Brain (tissue), 1 donor: ENCODE measurements around the genes CGN, C2CD4D, C1orf68, LCE1E, LCE1D, LCE6A, SPRR1A and SPRR2A.

- RRBS = 2% methylated on average over 1 of the region's 9 CpGs
These were observed 304 bp upstream of the RFX5 start for GRCh38 chr1:151347437-151347675.

DNA sequence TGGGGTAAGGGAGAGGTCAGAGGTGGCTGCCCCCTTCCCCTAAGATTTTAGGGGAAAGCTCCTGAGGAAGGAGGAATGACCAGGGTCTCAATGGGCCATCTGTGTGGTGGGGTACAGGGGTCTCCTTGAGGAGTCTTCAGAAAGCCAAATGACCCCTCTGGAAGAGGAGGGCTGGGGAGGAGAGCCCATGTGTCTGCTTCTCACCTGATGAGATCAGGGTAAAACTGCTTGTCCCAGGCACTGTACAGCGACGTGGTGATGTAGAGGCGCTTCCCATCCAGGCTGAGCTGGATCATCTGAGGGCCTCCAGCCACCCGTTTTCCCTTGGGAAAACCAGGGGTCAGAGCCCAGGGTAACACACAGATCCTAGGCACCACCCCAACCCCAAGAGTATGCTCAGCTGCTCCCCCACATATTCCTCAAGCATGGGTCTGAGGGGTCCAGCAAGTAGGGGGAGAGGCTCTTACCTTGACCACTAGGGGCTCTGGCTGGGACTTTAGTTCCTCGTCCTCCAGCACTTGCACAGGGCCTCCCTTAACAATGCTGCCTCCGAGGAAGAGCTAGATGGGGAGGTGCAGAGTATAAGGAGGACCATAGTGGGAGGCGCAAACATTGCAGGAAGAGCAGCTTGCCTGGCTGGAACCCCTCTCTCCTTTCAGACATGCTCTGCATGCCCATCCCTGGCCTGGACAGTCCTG, 7.6 kb downstream of the SELENBP1 start:
- RRBS = no CpG with 5 or more reads among the region's 7 CpGs

DNA sequence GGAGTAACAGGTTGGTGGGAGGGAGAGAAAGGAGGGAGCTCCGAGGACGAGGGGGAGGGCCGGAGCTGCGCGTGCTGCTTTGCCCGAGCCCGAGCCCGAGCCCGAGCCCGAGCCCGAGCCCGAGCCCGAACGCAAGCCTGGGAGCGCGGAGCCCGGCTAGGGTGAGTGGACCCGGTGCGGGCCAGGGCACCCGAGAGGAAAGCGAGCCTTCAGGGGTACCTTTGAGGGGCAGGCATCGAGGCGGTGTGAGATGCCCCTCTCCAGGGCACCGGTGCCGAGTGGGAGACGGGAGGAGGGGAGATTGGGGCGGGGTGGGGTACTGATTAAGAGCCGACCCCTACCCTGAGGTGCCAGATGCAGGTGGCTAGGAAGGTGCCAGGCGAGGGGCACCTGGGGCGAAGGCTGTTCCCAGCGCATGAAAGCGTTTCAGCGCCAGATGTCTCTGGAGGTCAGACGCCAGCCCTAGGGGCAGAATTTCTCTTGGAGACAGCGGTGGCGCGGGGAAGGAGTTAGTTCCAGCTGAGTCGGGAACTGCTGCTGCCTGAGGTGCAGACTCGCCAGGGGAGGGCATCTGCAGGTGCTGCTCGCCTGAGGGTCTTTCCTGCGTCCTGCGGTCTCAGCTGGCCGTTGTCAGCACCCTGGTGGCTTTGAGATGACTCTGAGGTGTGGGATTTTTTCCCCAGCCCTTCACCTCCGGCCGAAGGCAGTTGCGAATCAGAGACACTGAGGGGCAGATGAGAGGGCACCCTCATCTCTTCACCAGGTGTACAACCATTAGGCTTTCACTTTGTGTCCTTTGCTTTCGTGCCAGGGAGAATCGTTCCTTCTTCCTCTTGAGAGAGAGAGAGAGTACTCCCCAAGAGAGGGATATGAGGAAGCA, at the start of gene CGN:
Gene CGN (plus strand): TSS at position 33 of the 880 bp plus-strand sequence.
- RRBS = under 1% methylated on average over 7 of the region's 48 CpGs

- RRBS = no CpG with 5 or more reads among the region's 12 CpGs
These were observed 29.5 kb downstream of the TUFT1 start for GRCh38 chr1:151569394-151570258.

- RRBS = no CpG with 5 or more reads among the region's 7 CpGs
These were observed 1.5 kb upstream of the CELF3 start for GRCh38 chr1:151717909-151718656.

GRCh38 chr1:151728020-151729065, 7.0 kb downstream of the RIIAD1 start:
- RRBS = no CpG with 5 or more reads among the region's 21 CpGs

GRCh38 chr1:151759650-151760305, 3.5 kb downstream of the MRPL9 start:
- RRBS = no CpG with 5 or more reads among the region's 4 CpGs

GRCh38 chr1:151767966-151768887, 4.9 kb upstream of the MRPL9 start:
- RRBS = no CpG with 5 or more reads among the region's 12 CpGs

GRCh38 chr1:151783632-151784229, 6.6 kb downstream of the TDRKH start:
- RRBS = no CpG with 5 or more reads among the region's 3 CpGs

GRCh38 chr1:151839468-151840461, at the start of gene C2CD4D:
TSS of gene C2CD4D (minus strand) at chr1:151839820.
- RRBS = 2% methylated on average over 22 of the region's 47 CpGs

DNA sequence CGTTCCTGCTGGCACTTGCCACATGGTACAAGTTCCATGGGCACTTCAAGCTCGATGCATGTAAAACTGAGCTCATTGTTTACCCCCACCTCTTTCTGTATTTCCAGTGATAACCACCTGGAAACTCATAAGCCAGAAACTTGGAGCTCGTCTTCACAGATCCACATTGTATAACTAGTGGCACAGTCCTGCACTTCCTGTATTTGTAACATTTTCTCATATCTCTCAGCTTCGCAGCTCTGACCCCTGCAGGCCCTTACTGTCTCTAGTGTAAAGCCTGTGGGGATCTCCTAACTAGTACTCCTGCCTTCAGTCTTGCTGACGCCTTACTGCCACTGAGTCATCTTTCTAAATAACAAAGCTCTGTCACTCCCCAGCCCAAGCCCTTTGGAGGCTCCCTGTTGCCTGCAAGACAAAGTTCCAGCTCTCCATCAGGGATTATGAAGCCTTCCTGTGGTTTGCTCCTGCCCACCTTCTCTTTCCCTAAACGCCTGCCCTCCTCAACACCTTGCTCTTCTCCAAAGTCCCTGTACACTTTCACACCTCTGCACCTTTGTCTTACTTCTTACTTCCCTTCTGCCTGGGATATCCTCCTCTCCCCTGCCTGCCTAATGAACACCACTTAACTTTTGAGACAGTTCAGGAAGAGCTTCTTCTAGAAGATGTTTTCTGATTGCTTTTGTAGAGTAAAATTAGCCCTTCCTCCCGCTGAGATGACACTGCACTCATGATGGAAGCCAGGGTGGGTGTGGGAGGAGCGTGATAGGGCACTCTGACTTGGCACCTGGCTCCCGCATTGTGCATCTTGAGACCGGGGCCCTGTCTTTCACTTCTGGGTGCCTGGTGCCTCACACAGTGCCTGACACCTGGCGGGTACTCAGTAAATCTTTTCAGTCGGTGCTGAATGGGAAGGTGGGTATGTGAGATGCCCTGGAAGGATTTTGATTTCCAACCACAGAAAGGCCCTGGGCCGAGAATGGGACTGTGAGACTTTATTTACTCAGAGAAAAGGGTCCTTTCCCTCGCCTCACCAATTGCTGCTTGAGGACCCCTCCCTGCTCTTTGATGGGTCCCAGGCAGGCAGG, 6.8 kb upstream of the C2CD4D start:
- RRBS = no CpG with 5 or more reads among the region's 14 CpGs

DNA sequence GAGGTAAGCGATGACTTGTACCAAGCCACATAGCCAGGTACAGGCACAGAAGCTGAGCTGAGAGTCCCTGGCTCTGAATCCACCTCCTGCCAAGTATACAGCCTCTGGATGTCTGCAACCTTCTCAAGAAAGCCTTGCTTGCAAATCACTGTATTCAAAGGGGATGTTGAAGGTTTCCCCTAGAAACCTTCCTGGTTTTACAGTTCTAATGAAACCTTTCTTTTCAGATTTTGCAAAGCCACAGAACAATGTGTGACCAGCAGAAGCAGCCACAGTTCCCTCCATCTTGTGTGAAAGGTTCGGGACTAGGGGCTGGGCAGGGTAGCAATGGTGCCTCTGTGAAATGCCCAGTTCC, at the start of gene C1orf68:
Gene C1orf68 (plus strand): TSS at position 249 of the 355 bp plus-strand sequence.
- RRBS = no CpG with 5 or more reads among the region's 2 CpGs

GRCh38 chr1:152786078-152786423, at the start of gene LCE1E:
TSS of gene LCE1E (plus strand) at chr1:152786257.
- RRBS = no CpG with 5 or more reads among the region's 2 CpGs

- RRBS = 60% methylated on average over 2 of the region's 6 CpGs
These were observed at the start of gene LCE1D for GRCh38 chr1:152796479-152796988. TSS of gene LCE1D (plus strand) at chr1:152796721.

DNA sequence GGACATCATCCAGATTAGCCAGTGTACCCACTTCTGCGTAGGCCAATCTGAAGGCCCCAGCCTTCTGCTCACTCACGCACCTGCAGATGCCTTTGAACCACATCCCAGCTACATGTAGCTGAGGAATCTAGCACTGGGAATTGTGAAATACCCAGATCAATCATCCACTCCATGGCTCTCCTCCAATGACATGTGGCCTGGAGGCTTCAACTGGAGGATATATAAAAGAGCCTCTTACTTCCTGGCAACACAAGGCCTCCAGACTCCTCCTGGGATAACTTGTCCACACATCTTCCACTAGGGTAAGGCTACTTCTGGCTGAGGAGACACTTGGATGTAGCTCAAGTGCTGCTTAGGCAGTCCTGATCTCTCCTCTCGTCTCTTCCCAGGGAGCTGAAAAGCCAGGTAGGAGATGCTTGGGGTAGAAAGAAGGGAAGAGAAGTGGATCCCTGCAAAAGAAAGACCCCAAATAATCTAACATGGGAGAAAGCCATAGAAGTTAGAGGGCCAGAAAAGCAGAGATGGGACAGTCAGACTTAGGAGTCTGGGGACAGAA, at the start of gene LCE6A:
Gene LCE6A (plus strand): TSS at position 250 of the 556 bp plus-strand sequence.
- RRBS = no CpG with 5 or more reads among the region's 3 CpGs

DNA sequence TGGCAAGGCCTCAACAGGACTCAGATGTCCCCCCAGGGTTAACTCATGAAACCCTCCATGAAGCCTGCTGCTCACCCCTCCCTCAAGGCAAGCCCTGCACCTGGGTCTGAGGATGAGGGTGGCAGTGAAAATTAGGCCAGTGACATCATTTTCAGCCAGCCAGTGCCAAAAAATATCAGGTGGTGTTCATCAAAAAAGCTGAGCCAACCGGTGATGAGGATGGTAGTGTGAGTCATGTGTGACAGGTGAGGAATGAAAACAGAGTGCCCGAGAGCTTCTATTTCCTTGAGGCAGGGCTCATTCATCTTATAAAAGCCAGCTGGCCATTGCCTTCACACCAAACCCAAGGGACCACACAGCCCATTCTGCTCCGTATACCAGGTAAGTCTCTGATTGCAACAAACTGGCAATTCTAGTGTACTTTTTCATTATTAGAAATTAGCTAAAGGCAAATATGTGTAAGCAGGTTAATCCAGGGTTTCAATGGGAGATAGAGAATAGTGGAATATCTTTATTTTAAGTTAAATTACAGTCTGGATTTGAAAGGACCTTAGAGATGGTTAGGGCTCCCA, at the start of gene SPRR1A:
Gene SPRR1A (plus strand): TSS at position 337 of the 572 bp plus-strand sequence.
- RRBS = no CpG with 5 or more reads among the region's 3 CpGs

GRCh38 chr1:153032417-153033141, 1.6 kb downstream of the SPRR1B start:
- RRBS = no CpG with 5 or more reads among the region's 5 CpGs

DNA sequence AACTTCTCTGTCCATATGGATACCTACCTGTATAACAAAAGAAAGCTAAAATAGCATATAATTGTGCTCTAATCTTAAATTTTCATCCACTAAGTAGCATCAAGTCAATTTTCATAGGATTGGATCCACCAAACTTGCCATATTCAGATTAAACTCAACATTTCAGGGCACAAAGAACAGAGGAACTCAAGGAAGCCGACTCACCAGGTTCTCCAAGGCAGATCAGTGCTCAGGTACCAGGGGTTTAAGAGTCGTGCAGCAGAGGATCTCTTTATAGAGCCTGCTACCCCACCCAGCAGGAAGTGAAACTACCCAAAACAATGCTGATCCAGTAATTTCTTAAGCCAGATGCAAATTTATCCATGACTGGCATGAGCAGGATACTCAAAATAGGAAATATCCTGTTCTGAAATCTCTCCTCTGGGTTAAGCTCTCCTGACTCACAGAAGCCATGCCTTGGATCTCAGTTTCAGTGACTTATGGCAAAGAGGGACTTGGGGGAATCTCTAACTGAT, at the start of gene SPRR2A:
Gene SPRR2A (minus strand): TSS at position 246 of the 515 bp plus-strand sequence.
- RRBS = no CpG with 5 or more reads among the region's 2 CpGs

DNA sequence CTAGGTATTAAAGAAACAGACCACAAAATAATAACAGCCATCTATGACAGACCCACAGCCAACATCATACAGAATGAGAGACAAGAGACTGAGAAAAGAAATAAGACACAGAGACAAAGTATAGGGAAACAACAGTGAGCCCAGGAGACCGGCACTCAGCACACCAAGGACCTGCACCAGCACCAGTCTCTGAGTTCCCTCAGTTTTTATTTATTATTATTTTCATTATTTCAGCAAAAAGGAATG, 6.2 kb downstream of the SPRR2E start:
- RRBS = no CpG with 5 or more reads among the region's 1 CpG

DNA sequence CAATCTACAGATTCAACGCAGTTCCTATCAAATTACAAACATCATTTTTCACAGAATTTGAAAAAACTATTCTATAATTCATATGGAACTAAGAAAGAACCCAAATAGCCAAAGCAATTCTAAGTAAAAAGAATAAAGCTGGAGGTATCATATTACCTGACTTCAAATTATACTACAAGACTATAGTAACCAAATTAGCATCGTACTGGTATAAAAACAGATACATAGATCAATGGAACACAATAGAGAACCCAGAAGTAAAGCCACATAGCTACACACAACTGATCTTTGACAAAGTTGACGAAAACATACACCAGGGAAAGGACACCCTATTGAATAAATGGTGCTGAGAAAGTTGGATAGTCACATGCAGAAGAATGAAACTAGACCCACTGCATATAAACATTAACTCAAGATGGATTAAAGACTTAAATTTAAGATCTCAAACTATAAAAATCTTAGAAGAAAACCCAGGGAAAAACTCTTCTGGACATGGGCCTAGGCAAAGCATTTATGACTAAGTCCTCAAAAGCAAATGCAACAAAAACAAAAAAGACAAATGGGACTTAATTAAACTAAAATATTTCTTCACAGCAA, 13.9 kb downstream of the PGLYRP4 start:
- RRBS = no CpG with 5 or more reads among the region's 3 CpGs